NCI-H460 (cell line): ENCODE measurements around a stretch of chr2.

GRCh38 chr2:203543837-203544375 lies 8.8 kb upstream of the RAPH1 start:
RAMPAGE:
- cytosol, long total RNA, result no peak
- long total RNA, result no peak
- nucleus, long total RNA, result no peak

DNA sequence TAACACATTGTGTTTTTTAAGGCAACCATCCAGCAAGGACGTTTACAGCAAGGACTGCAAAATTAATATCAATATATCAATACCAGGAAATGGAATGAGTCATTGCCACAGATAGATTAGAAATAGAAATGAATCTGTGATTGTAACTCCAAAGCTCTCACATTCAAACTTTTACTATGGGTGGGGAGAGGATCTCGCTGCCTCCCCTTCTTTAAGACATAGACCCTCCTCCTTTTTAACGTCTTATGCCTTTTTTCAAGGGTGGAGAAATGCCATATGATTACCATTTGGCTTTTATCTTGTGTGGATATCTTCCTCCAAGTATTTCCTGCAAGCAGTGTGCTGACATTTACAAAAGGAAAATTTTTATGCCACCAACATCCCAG lies 3.9 kb downstream of the CD28 start:
RAMPAGE:
- cytosol, long total RNA, result no peak
- long total RNA, result no peak
- nucleus, long total RNA, result no peak

GRCh38 chr2:203719905-203720677 lies 13.7 kb downstream of the CD28 start:
RAMPAGE:
- cytosol, long total RNA, result no peak
- long total RNA, result no peak
- nucleus, long total RNA, result no peak

RAMPAGE:
- cytosol, long total RNA, result no peak
- long total RNA, result no peak
- nucleus, long total RNA, result no peak
These were observed 51.4 kb upstream of the CTLA4 start for GRCh38 chr2:203816094-203816669.

GRCh38 chr2:203830618-203831086 lies 36.9 kb upstream of the CTLA4 start:
RAMPAGE:
- cytosol, long total RNA, result no peak
- long total RNA, result no peak
- nucleus, long total RNA, result no peak

RAMPAGE:
- cytosol, long total RNA, result no peak
- long total RNA, result no peak
- nucleus, long total RNA, result no peak
These were observed 36.7 kb upstream of the PARD3B start for GRCh38 chr2:204508534-204509046.

DNA sequence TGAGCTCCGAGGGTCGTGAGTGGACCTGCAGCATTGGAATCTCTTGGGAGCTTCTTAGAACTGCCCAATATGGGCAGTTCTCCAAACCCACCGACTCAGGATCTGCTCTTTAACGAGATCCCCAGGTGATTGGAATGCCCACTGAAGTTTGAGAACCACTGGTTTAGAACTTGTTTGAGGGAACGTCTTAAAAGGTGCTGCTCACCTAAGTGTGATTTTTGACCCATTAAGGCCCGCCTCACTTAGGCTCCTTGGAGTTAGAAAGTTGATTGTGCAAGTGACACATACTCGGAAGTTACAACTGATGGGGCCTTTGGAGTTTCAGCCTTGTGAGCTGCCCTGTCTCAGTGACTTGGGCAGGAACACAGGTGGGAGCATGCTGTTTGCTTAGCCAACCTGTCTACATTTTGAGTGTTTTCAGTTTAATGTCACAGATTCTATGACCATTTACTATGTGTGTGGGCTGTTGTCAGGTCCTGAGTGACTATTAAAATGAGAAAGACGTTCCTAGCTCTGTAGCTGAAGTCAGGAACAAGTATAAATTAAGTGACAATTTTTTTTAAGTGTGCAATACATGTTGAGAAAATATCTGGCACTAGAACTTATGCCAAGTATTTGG lies 1.1 kb downstream of the PARD3B start:
RAMPAGE:
- cytosol, long total RNA, result no peak
- long total RNA, result no peak
- nucleus, long total RNA, result no peak

RAMPAGE:
- cytosol, long total RNA, result no peak
- long total RNA, result no peak
- nucleus, long total RNA, result no peak
These were observed 65.9 kb downstream of the PARD3B start for GRCh38 chr2:204611008-204611721.

RAMPAGE:
- cytosol, long total RNA, result no peak
- long total RNA, result no peak
- nucleus, long total RNA, result no peak
These were observed 172.2 kb downstream of the PARD3B start for GRCh38 chr2:204717394-204717869.

DNA sequence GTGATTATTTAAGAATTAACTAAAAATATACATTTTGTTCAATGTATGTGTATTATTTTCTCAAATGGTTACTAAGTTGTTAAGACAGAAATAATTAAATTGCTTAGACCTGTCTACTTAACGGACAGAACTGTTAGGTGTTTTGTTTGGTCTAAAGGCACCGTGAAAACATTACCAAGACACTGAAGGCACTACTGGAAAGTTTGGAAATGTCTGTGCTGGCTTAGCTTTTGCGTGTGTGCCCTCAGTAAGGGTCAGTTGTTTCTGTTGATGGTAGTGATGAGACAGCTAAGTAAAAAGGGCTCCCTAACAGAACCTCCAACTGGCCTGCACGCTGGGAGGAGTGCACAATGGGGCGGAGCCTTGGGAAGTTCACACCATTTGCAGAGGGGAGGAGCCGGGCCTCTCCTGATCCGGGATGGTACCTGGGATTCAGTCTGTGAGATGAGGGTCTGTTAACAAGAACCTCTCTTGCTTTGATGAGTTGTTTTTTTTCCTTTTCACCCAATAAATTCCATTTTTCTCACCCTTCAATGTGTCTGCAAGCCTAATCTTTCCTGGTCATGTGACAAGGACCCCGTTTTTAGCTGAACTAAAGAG lies 368.6 kb downstream of the PARD3B start:
RAMPAGE:
- cytosol, long total RNA, result no peak
- long total RNA, result no peak
- nucleus, long total RNA, result no peak

DNA sequence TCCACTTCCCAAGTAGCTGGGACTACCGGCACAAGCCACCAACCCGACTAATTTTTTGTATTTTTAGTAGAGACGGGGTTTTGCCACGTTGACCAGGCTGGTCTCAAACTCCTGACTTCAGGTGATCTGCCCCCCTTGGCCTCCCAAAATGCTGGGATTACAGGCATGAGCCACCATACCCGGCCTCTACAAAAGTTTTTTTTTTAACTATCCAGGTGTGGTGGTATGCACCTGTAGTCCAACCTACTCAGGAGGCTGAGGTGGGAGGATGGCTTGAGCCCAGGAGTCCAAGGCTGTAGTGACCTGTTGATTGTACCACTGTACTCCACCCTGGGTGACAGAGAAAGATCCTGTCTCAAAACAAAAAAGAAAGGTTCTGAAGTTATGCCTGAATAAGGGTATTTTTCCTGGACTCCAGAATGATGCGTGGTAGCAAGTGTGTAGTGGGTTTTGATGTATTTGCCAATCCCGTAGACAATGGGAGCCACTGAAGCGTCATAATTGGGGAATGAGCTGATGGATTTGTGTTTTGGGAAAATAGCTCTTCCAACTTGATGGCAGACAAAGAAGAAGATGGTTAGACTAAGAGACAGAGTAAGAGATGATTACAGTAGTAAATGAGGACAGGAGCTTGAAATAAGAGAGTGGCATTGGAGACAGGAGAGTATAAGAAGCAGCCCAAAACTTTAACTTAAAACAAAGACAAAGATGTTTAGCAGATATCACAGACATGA lies 238.0 kb upstream of the NRP2 start:
RAMPAGE:
- cytosol, long total RNA, result no peak
- long total RNA, result no peak
- nucleus, long total RNA, result no peak

RAMPAGE:
- cytosol, long total RNA, result no peak
- long total RNA, result no peak
- nucleus, long total RNA, result no peak
These were observed 114.0 kb upstream of the NRP2 start for GRCh38 chr2:205568297-205568803.

GRCh38 chr2:206084210-206084774 lies 1.7 kb downstream of the INO80D start:
RAMPAGE:
- cytosol, long total RNA, result no peak
- long total RNA, result no peak
- nucleus, long total RNA, result no peak

DNA sequence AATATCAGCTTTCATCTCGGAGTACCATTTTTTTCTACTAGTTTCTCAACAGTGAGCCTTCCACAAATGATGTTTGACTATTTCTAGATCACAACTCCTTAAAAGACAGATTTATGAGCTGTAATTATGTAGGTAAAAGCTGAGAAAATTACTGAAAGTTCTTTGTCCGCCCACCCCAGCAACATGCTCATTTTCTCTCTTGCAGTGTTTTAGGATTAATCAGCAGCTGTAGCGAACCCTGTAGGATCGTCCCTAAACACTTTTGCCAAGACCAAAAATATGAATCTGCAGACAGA lies 361 bp downstream of the CMKLR2 start:
RAMPAGE:
- cytosol, long total RNA, result no peak
- long total RNA, result no peak
- nucleus, long total RNA, result no peak

GRCh38 chr2:206907924-206908210 lies 31.5 kb upstream of the CPO start:
RAMPAGE:
- cytosol, long total RNA, result no peak
- long total RNA, result no peak
- nucleus, long total RNA, result no peak

RAMPAGE:
- cytosol, long total RNA, result no peak
- long total RNA, result no peak
- nucleus, long total RNA, result no peak
These were observed 91.3 kb downstream of the KLF7 start for GRCh38 chr2:207074149-207075155.

DNA sequence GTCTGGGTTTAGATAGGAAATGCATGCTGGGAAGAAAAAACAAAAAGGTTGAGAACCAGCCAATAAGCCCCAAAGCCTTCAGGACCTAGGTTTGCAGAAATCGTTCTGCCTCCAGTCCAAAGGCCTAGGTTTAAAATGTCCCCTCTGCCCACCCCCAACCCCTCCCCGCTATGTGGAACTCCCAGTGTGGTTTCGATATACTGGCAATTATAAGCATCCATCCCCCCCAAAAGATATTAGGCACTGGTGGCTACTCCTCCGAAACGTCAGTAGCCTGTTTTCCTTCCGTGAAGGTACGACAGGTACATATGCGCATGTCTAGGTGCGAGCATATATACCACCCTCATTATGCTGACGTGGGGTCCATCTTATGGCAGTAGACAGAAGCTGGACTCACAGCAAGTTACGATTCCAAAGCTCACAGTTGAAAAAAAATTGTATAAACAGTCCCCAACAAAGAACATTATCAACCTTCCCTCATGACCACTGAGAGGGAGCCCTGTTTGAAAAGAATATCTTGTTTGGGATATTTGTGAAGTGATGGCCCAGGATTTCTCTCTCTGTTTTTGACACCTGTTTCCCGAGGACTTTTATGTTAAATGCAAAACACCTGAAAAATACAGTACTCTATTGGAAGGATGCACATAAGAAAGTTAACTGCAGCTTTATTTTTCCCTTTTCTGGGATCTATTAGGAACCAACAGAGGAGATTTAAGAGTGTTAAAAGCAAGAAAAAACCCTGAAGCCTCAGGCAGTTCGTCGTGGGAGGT lies 89.7 kb downstream of the KLF7 start:
RAMPAGE:
- cytosol, long total RNA, result no peak
- long total RNA, result no peak
- nucleus, long total RNA, result no peak

DNA sequence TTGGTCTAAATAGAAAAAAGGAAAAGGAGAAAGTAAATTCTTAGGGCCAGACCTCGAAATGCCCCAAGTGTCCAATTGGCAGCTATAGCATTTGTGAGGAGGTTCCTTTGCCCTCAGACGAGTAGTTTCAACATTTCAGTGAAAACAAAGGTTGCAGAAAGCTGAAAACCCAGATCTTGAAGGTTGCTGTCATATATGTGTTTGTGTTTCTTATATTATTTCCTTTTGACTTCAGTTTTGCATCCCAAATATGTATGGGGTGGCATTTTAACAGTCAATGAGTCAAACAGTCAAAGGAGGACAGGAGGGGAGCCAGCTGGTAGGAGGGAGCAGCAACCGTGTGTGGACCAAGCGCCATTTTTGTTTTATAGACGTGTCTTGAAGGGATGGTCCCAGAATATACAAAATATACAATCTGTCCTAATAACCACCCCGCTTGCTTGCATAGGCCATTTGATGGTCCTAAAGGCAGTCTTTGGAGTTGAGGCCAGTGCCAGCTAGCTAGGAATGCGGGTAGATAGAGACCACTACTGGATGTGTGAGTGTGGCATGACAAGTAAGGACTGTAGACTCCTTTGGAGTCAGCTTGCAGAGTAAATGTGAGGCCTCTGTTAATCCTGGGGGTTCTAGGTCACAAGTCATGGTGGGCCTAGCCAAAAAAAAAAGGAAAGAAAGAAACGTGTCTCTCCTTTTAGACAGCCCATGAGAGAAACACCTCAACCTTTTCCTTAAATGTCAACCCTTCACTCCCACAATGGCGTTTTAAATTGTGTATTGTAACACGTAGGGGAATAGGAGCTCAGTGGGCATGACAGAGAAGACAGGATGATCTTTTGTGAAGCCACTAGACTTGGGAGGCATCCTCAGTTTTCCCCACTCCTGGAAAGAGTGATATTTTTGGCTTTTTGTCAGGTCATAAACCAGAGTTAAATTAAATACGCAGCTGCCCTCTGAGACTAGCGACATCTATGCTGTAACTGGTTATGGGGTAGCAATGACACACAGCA lies 86.3 kb downstream of the KLF7 start:
RAMPAGE:
- cytosol, long total RNA, result no peak
- long total RNA, result no peak
- nucleus, long total RNA, result no peak

RAMPAGE:
- cytosol, long total RNA, result no peak
- long total RNA, result no peak
- nucleus, long total RNA, result no peak
These were observed 34.1 kb downstream of the KLF7 start for GRCh38 chr2:207131581-207132091.

RAMPAGE:
- cytosol, long total RNA, result no peak
- long total RNA, result no peak
- nucleus, long total RNA, result no peak
These were observed 5.6 kb downstream of the KLF7 start for GRCh38 chr2:207160045-207160615.